Breast (tissue), 4 donors: Measurements from ENCODE around the genes MYOT and KIF20A.

DNA sequence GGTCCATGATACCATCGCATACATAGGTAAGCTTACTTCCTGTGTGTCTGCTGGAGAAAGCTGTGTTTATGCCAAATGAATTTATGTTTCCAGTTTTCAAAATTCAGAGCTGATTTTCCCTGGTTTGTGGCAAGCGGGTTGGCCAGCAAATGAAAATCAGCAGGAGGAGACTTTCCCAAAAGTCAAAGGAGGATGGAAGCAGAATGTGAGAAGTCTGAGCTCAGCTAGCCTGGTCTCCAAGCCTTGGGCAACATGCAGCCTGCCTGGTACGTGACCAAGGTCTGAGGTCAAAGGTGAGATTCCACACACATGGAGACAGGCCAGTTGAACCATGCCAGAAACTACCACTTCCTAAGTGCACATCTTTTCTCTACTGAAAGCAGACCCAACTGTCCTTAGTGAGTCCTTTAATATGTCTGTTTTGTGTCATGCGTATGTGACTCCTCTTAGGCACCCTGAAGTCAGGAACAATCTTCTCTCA, 10.0 kb upstream of the TGFBI start:
- PRO-cap, 3 experiments = no peak in any of the 3 experiments
- RRBS = no CpG with 5 or more reads among the region's 4 CpGs

- PRO-cap, 3 experiments = no peak in any of the 3 experiments
- RRBS = no CpG with 5 or more reads among the region's 17 CpGs
These were observed 8.4 kb downstream of the TGFBI start for GRCh38 chr5:136036707-136038122.

GRCh38 chr5:136046112-136047070, 17.6 kb downstream of the TGFBI start:
- PRO-cap, 3 experiments = no peak in any of the 3 experiments
- RRBS = 72% methylated on average over 5 of the region's 20 CpGs

DNA sequence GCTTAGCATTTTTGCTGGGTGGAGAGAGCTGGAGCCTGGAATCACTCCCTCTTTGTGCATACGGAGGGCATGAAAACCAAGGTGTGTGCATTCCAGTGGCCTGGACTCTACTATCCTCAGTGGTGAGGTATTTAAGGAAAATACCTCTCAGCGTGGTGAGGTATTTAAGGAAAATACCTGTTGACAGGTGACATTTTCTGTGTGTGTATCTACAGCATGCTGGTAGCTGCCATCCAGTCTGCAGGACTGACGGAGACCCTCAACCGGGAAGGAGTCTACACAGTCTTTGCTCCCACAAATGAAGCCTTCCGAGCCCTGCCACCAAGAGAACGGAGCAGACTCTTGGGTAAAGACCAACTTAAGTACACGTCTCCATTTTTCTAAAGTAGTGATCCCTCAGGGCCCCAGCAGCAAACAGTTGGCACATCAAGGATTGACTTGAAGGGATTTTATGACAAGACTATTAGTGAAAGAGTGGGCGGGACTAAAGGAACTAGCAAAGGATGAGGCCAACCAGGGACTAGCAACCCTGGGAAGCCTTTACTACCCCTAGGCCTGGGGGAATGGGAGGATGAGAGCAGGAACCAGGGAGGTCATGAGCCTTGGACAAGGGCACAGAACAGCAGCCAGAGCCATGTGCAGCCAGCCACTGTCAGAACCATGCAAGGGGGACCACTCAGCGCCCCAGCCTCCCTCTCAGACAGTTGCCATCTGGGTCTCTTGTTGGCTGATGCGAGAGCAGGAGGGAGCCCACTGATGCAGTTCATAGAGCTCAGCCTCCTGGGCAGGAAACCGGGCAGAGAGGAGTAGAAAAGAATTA, 27.9 kb downstream of the TGFBI start:
- PRO-cap, 3 experiments = no peak in any of the 3 experiments
- RRBS = no CpG with 5 or more reads among the region's 11 CpGs

DNA sequence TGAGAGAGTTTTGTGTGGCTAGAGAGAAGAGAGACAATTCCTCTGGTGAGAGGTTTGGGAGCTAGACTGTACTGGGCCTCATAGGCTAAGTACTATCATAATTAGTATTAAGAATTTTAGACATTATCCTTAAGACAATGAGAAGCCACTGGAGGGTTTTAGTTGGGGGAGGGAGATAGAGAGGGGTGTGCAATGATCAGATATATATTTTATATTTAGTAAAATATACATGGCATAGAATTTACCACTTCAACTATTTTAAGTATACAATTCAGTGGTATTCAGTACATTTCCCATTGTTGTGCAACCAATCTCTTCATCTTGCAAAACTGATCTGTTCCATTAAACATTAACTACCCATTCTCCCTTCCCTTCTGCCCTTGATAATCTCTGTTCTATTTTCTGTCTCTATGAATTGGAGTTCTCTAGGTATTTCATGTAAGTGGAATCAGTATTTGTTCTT, 38.5 kb downstream of the TGFBI start:
- PRO-cap, 3 experiments = no peak in any of the 3 experiments

GRCh38 chr5:136080433-136080981, 51.7 kb downstream of the TGFBI start:
- PRO-cap, 3 experiments = peak in 3 of 3 experiments; most common plus-strand start chr5:136080720 (in 3); most common minus-strand start chr5:136080597 (in 1)
- RRBS = no CpG with 5 or more reads among the region's 32 CpGs

DNA sequence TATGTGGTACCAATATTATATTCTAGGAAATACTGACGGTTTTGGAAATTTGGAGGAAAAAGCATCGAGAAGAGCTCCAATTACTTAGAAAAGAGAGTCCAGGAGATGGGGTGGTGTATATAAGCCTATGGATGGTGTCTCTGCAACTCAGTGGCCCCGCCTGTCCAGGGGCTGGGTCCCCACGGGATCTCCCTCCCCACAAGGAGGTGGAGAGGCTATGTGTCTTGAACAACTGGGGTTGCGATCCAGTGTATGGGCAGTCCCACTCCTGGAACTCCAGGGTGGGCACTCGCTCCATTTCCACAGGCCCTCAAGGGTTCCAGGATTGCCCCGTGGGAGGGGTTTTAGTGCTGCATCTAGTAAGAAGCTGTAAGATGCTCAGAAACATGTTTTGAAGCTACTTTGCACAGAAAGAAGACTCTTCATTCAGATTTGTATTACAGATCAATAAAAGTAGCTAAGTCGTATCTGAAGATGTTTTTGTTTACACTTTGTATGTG, 574 bp upstream of the SMAD5 start:
- PRO-cap, 3 experiments = no peak in any of the 3 experiments
- RRBS = no CpG with 5 or more reads among the region's 8 CpGs

GRCh38 chr5:136182079-136182489, 10.9 kb downstream of the SMIM32 start:
- PRO-cap, 3 experiments = no peak in any of the 3 experiments
- RRBS = no CpG with 5 or more reads among the region's 3 CpGs

DNA sequence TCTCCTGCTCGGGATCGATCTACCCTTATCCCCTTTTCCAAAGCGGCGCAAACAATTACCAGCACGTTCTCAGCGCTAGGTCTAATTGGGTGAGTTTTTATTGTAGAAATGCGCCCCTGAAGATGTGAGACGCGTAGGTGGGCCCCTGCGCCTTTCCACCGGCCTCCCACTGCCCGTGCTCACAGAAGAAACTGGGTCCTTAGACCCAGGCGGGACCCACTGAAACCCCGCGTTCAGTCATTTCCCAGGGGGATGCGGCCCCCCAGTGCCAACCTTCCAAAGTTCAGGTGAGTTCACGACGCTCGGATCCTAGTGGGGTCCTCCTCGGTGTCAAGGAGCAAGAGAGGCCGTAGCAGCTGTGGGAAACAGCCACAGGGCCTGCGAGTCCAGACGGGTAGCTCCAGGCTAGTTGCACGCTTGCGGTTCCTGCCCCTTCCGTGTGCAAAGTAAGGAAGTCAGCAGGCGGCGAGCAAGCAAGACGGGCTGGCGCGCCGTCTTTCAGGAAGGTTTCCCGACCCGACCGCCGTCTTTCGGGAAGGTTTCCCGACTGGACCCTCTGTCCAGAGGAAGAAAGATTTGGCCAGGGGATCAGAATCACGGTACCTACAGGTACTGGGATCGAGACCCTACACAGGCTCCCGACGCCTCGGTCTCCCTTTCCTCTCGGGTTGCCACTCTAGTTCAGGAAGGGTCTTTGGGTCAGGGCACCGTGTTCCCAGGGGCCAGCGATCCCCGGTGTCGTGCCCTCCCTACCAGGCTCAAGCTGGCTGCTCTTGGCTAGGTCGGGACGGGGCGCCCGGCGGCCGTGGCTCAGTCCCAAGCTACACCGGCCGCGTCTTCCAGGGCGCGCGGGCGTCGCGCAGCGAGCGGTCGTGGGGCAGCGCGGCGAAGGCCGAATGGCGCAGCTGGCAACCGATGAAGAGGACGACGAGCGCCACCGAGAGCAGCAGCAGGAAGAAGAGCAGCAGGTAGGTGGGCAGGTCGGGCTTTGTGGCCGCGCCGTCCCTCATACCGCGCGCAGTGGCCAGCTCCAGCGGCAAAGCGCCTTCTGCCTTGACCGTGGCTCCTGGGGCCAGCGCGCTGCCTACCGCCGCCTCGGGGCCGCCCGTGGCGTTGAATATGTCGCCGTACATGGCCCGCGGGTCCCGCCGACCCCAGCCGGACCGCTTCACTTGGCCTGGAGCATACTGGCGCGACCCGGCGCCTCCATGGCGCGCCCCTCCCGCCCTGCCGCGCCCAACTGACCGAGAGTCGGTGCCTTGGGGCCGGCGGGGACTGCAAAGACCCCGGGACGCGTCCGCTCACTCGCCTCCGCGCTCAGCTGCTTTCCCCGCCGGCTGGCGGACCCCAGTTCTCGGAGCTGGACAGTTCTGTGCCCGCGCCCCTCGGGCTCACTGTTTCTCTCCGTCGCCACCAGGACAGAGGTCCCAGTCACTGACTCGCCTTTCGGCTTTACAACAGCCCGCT, 1.0 kb downstream of the SMIM32 start:
- PRO-cap, 3 experiments = no peak in any of the 3 experiments
- RRBS = 2% methylated on average over 28 of the region's 134 CpGs

GRCh38 chr5:136628939-136629426, 263.6 kb upstream of the TRPC7 start:
- PRO-cap, 3 experiments = no peak in any of the 3 experiments
- RRBS = no CpG with 5 or more reads among the region's 7 CpGs

DNA sequence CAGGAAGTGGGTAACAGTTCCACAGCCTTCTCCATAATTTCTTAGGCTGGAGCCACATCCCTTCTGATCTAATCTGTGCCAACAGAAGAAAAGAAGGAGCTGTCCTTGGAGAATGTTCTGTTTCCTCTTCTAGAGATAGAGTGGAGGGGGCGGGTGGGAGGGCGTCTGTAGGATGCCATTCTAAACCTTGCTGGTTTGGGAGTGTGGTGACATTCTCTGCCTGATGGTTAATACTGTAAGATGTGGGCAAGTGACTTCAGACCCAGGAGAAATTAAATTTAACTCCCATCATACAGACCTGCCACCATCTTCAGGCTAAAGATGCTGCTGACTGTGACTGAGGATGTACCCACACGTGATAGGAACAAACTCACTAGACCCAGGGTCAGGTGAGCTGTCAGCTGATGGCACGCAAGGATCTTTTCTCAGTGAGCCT, 437.5 kb downstream of the SPOCK1 start:
- PRO-cap, 3 experiments = no peak in any of the 3 experiments
- RRBS = no CpG with 5 or more reads among the region's 4 CpGs

GRCh38 chr5:137072553-137073186, 426.5 kb downstream of the SPOCK1 start:
- PRO-cap, 3 experiments = no peak in any of the 3 experiments
- RRBS = no CpG with 5 or more reads among the region's 5 CpGs

DNA sequence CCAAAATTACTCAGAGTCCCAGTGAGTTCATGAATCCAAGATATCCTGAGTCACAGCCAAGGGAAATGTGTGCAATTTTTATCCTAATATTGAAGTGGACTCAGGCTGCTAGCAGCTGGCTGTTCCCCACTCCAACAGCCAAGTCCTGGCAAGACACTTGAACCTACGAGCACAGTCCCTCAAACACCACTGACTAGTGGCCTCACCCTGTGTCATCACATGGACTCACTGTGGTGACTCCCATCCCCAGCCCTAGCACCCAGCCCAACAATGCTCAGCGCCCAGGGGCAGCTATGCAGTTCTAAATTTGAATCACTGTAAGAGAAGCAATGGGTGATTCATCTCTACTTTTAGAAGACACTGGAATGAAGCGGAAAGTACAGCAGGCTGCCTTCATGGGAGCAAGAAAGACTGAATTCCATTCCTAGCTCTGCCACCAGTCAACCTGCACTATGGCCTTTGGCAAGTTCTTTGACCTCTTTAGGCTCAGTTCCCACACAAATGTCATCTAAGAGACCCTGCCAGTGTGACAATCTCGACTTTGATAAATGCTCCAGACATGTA, 113.6 kb downstream of the KLHL3 start:
- PRO-cap, 3 experiments = no peak in any of the 3 experiments
- RRBS = no CpG with 5 or more reads among the region's 4 CpGs

DNA sequence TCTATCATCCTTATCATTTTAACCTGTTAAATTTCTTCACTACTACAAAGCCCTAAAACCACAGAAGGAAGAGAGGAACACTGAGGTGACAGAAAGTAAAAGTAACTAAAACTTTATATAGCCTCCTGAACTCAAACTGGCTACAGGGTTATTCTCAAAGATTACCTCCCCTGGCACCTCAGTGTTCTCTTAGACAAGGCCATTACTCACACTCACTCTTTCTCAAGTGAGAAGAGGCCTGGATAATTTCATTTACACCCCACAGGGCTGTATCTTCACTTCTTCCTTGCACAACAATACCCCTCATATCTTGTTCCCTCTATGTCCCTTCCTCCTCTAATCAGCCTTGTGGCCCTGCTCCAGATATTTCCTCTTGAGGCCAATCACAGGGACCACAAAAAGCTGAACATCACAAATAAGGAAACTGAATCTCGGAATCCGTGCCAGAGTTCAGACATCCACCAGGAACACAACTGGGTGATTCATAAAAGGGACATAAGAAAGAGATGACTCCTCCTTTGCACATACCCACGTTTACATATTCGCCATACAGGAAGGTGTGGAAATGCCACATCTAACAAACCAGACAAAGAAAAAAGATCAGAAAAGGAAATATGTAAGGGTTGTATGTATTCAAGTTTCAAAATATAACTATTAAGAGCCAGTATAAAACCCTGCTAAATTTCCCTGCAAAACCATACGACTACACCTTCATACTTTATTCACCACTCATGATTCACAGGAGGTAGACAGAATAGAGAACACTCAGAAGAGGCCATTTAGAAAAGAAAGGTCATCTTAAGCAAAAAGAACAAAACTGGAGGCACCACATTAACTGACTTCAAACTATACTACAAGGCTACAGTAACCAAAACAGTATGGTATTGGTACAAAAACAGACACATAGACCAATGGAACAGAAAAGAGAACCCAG, 1.7 kb upstream of the KLHL3 start:
- PRO-cap, 3 experiments = no peak in any of the 3 experiments
- RRBS = no CpG with 5 or more reads among the region's 5 CpGs

- PRO-cap, 3 experiments = no peak in any of the 3 experiments
- RRBS = no CpG with 5 or more reads among the region's 3 CpGs
These were observed 46.8 kb upstream of the HNRNPA0 start for GRCh38 chr5:137800930-137801397.

GRCh38 chr5:137867597-137868010, at the start of gene MYOT:
Gene MYOT (plus strand): TSS chr5:137867860.
- PRO-cap, 3 experiments = no peak in any of the 3 experiments
- RRBS = no CpG with 5 or more reads among the region's 3 CpGs

GRCh38 chr5:138177761-138178287, 606 bp downstream of the BRD8 start:
- PRO-cap, 3 experiments = no peak in any of the 3 experiments
- RRBS = no CpG with 5 or more reads among the region's 12 CpGs

- PRO-cap, 3 experiments = peak in 1 of 3 experiments; most common minus-strand start chr5:138178953 (in 1)
- RRBS = no CpG with 5 or more reads among the region's 41 CpGs
These were observed at the start of gene KIF20A for GRCh38 chr5:138178874-138179626. Gene KIF20A (plus strand): TSS chr5:138179112.

GRCh38 chr5:138354991-138355522, 2.6 kb downstream of the KDM3B start:
- PRO-cap, 3 experiments = no peak in any of the 3 experiments
- RRBS = no CpG with 5 or more reads among the region's 6 CpGs

DNA sequence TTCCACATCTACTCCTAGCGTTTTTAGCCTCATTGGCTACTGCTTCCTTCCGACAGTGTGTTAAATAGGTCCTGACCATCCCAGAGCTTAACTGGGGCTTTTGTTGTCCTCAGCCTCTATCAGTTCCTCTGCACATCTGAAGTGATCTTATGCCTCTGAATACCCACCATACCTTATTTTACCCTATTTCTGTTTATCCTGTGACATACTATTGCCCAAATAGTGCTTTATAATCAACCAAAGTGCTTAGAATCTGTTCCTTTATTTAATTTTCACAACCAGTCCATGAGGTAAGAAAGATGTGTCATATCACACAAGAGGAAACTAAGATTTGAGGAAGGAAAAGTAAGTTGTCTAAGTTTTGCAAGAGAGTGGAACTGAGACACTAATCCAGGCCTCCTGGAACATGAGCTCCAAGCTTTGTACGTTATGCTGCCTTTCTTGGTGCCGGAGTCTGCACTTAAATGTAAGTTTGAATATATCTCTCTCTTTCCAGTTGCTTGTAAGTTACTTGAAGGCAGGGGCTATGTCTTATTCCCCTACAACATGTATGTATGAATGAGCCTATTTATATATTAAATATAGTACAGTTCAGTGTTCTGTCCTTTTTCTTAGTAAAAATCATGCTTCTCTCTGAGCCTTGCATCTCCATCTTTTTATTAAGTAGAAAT, 17.2 kb downstream of the KDM3B start:
- PRO-cap, 3 experiments = no peak in any of the 3 experiments
- RRBS = no CpG with 5 or more reads among the region's 4 CpGs